Pericardium fibroblast (primary cell): ENCODE data around the gene CCDC14.

DNA sequence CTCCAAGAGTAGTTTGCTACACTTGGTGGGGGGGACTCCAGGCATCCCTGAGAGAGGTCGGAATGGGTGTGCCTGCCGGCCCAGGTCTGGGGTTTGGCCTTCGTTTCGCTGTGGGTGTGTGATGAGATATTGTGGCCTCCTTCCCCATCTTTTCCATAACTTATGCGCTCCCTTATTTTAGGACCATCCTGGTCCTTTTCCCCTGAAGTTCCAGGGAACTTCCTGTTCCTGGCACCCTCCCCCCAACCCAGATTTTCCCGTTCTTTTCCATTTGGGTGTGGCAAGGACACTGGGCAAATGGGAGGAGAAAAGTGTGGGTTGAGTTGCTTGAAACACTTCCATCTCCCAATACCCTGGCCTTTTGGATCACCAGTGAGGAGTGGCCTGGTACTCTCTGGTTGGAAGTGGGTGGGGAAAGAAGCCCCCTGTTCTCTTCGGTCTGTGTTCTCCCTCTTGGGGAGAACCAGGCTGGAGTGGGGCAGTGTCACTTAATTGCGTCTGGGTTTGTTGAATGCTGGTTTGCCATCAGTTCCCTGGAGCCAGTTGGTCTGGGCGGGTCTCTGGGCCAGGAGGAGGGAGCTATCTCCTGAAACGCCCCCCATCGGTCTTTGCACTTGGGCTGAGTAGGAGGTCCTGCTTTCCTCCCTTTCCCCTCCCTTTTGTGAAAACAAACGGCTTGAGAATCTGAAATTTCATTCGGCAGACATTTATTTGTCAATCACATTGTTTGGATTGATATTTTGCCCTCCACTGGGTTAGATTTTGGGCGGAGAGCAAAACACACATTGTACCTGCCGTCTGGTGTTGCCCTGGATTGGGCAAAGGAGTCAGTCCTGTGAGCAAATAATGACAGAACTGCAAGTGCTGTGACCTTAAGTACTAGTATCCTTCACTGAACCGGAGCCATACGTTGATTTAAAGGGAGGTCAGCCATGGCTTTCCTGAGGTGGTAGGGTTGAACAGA, 1.4 kb downstream of the PDIA5 start:
- RAMPAGE, long total RNA: no peak

- RAMPAGE, long total RNA: no peak
Measured at GRCh38 chr3:123138748-123139589, 62.8 kb upstream of the SEC22A start.

GRCh38 chr3:123217865-123218510, 16.2 kb downstream of the SEC22A start:
- RAMPAGE, long total RNA: no peak

DNA sequence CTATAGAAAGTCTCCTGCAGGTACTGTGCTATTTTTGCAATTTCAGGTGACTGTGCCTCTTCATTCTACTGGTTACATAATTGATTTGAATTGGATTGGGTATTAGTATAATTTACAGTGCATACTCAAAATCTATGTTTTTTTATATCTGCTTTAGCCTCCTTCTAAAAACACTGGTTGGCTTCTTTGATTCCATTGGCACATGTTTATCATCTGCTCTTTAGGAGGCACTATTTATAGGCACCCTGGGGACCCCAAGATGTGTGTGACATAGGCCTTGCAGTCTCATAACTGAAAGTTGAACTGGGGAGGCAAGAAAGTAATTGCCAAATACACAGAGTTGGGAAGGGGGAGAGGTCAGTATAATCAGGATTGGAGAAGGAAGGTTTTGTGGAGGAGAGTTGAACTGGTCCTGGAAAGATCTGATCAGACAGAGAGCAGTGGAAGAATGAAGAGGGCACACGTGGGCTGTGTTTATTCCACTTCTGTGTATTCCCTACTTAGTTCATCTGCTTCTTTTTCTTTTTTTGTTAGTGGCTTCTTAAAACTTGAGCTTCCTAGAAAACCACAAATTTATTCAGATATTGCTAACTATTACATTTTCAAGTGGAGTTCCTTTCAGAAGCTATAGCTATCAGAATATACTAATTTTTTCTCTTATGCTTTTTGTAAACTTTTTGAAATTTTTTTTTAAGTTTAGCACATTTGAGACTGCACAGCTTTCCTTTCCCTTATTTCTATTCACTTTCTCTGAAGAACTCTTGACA, 44.4 kb downstream of the SEC22A start:
- RAMPAGE, long total RNA: no peak

DNA sequence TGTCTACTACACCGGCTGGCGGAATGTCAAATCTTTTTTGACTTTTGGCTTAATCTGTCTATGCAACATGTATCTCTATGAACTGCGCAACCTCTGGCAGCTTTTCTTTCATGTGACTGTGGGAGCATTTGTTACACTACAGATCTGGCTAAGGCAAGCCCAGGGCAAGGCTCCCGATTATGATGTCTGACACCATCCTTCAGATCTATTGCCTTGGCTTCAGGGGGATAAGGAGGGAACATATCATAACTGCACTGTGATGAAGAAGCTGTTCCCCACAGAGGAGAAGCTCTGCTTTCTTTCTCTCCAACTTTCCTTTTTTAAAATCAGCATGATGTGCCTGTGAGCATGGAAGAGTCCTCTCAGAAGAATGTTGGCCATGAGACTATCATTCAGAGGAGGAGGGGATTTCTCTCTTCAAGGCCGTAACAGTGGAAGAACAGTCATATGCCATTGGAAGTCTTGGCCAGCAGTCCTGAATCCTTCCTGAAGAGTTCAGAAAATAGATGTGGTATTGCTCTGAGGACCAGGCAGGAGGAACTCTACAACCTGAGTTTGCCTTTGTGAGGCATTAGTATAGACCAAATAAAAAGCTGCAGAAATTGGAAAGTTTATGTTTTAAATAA, 69.9 kb downstream of the SEC22A start:
- RAMPAGE, long total RNA: no peak

- RAMPAGE, long total RNA: no peak
Measured at GRCh38 chr3:123291170-123291509, 89.4 kb downstream of the SEC22A start.

DNA sequence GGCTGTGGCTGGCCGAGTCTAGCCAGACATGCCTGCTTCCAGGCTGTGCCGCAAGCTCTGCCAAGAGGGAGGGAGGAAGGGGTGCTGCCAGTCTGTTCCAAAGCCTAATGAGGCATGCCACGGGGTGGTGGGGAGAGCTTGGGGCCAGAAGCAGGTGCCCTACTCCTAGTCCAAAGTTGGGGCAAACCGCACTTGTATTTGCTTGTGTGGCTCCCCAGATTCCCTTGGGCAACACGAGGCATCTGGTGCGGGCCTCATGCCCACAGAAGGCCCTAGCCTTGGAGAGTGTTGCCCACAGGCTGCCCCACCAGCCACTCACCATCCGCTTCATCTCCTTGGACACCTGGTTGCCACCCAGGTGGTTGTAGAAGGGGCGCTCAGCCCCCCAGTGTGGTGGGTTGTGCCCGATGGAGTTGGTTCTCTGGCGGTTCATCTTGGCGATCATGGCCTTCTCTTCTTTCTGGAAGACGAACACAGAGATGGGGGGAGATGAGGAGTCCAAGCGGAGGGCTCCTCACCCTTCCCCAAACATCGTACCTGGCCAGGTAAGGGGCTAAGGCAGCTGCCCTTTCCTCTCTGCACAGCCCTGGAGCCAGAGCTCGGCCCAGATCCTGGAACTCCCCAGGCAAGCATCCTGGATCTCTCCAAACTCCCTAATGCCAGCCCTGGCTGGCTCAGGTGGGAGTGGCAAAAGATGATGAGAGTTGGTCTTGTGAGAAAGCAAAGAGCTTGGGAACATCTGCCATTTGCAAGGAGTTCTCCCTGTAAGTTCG, 123.4 kb downstream of the SEC22A start:
- RAMPAGE, long total RNA: no peak

DNA sequence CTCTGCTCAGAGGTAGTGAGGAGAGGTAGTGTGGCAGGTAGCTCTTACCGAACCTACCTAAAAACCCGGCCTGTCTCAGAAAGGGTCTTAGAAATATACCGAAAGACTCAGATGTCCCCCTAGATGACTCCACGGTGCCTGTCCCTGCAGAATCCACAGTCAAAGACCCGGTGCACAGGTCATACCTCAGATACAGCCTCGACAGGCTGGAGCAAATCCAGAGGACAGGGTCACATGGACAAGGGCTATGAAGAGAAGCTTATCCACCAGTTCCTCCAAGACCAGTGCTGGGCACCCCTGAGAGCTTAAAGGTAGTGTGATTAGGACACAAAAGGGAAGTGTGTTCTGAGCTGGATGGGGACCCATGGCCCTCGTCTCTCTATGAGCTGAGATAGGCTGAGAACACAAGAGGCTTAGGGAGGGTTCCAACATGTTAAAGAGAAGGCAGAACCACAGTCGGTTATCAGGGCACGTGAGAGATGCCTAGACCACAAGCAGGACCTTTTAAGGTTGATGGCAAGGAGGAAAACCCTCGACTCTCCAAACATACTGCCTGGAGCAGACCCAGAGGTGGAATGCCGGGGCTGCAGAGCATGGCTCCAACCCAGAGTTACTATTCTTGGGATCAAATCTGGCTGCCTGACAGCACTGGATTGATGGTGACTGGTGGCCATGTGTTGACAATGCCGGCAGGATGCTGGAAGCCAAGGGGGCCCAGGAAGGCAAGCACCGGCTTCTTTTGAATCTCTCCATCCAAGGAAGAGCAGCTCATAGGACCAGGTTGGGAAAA, 46.9 kb downstream of the ADCY5 start:
- RAMPAGE, long total RNA: no peak

- RAMPAGE, long total RNA: no peak
Measured at GRCh38 chr3:123406505-123407097, 42.3 kb downstream of the ADCY5 start.

- RAMPAGE, long total RNA: no peak
Measured at GRCh38 chr3:123446490-123447064, 2.3 kb downstream of the ADCY5 start.

GRCh38 chr3:123585972-123586240, 1.1 kb upstream of the HACD2 start:
- RAMPAGE, long total RNA: no peak

DNA sequence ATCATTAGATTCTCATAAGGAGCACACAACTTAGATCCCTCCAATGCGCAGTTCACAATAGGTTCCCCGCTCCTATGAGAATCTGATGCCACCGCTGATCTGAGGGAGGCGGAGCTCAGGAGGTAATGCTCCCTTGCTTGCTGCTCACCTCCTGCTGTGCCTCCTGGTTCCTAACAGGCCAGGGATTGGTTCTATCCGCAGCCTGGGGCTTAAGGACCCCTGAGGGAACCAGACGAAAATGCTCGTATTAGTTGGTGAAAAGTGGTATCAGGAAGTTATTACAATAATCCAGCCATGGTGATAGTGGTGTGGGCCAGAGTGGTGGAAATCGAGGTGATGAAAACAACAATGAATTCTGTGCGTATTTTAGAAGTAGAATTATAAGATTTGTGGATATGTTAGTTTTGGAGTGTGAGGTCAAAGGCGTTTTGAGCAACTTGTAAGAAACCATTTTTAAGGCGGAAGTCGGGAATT, 1.4 kb upstream of the HACD2 start:
- RAMPAGE, long total RNA: no peak

GRCh38 chr3:123602257-123602948, 17.6 kb upstream of the HACD2 start:
- RAMPAGE, long total RNA: no peak

GRCh38 chr3:123605707-123606349, 21.0 kb upstream of the HACD2 start:
- RAMPAGE, long total RNA: no peak

- RAMPAGE, long total RNA: no peak
Measured at GRCh38 chr3:123660174-123660552, 75.3 kb upstream of the HACD2 start.

GRCh38 chr3:123676898-123677610, 92.2 kb upstream of the HACD2 start:
- RAMPAGE, long total RNA: no peak

GRCh38 chr3:123749797-123750222, 134.3 kb downstream of the MYLK start:
- RAMPAGE, long total RNA: no peak

DNA sequence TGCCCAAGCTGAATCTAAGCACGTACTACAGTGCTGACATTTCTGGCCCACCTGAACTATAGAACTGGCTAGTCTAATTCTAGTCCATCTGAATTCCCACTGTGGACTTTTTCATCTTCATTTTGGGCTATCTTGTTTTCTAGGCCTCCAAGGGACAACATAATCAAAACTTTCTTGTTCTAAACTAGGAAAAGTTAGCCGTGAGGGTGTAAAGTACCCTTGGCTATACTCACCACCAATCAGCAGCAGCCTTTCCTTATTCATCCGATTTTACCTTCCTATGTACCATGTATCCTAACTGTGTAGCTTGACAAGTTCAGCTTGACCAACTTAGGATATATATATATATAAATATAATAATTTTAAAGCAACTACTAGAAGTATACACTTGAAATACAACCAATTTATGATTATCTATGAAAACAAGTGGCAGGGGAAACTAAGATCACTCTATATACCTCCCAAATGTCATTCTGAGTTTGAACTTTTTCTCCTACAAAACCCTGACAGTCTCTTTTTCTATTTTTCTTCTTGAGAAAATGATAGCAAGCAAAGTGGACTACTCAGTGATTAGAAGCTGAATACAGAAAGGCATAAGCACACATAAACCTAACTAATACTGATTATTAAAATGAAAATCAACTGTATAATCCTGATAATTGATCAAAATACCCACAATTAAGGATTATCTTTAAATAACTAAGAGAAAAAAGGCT, 5.7 kb downstream of the CCDC14 start:
- RAMPAGE, long total RNA: no peak

DNA sequence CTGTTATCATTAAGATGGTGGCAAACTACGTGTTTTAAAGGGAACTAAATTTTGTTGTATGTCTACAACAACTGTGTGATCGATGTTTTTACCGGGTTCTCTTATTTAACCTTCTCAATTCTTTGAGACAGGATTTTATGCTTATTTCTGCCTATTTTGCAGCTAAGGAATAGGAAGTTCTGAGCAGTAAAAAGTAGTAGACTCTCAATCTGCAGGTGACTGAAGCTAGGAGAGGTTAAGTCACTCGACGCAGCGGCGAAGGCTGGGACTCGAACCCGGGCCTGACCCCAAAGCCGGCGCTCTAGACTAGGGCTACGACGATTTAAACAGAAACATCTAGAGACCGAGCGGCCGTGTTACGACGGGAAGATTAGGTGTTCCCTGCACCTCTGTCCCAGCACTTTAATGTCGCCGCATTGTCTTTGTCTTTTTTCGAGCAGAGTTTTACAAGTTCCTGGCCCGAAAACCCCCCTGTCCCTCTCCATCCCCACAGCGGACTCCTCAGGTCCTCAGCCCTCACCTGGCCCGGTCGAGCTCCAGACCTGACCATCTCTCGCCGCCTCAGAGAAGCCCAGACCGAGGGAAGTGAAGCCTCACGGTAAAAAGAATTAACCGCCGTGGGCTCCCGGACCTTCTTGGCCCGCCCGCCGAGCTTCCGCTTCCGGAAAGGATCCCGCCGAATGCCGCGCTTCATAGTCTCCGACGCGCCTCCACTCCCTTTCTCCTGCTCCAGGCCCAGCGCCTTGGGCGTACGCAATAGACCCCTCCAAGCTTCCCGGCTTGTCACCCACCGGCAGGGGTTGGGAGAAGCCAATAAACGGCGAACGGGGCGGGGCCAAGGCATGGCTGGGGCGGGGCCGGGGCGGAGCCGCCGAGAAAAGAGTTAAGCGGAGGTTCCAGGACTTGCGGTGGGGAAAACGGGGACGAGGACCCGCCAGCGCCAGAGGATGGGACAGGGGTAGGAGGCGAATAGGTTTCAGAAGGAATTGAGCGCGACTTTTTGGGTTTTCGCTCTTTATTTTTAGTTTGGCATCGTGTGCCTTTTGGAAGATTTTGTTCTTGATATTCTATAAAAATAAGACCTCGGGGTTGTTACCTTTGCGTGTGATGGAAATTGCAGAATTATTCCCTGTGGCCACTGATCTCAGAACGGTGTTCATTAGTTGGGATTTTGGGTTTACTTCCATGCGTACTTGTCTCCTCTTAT, at the start of gene CCDC14:
Gene CCDC14 (minus strand): TSS at position 606 of the 1,207 bp plus-strand sequence.
- RAMPAGE, long total RNA: start-site peak on the minus strand centred at position 634 of the sequence, 103 bp wide, 137 and 39 reads in 2 replicates

DNA sequence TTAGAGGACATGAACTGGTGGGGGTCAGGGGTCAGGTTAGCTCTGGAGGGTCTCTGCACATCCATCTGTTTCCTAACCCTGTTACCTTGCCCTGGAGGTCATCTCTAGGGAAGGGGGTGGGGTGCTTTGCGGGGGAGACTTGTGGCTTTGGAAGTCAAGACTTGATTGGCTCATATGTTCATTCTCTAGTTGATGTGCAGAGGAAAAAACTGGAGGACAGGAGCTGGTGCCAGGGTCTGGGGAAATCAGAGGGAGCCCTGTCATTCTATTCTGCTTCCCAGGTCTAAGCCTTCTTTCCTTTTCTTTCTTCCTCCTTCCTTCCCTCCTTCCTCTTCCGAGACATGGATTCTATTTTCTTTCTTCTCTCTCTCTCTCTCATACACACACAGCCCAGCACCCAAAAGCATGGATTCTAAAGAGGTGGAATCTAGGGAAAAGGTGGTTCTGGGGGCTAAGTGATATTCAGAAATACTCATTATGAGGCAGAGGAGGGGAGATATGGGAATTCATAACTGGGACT, 1.8 kb downstream of the KALRN start:
- RAMPAGE, long total RNA: no peak